Diencephalon (tissue), 2 donors: ENCODE measurements around the genes GRAMD2B, TEX43 and SLC12A2.

DNA sequence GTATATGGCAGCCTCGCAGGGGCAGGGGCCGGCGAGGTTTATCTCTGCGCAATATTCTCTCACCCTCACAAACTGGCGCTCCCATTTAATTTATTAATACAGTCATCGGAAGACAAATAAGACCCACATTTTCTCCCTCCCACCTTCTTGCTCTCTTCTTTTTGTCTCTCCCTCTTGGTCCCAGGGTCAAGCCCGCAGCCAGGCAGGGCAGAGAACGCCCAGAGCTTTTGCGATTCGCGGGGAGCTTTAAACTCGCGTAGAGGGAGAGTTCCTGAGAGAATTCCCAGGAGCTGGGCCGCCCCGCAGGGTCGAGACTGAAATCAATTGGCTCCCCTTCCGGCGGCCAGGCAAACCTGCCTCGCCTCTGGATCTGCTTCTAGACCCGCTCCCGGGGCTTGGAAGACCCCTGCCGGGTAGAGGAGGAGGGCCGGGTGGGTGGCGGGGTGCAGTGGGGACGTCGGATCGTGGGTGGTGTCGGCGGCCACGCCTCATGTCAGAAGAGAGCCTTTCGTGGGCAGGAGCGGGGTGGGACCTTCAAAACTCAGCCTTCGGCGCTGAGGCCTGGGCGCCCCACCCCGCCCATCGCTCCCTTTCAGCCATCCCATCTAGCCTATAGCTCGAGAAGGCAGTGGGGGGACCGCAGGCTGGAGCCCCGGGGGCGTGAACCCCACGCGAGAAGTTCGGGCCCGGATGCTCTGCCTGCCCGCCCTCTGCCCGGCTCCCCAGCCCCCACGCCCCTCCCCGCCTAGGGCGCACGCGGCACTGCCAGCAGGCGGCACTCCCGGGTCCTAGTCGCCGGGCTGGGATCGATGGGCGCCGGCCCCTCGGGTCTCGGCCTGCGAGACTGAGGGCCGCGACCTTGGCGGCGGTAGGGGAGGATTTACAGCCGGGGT is 6.0 kb downstream of the PRDM6 start:
- RAMPAGE, long total RNA: no peak

DNA sequence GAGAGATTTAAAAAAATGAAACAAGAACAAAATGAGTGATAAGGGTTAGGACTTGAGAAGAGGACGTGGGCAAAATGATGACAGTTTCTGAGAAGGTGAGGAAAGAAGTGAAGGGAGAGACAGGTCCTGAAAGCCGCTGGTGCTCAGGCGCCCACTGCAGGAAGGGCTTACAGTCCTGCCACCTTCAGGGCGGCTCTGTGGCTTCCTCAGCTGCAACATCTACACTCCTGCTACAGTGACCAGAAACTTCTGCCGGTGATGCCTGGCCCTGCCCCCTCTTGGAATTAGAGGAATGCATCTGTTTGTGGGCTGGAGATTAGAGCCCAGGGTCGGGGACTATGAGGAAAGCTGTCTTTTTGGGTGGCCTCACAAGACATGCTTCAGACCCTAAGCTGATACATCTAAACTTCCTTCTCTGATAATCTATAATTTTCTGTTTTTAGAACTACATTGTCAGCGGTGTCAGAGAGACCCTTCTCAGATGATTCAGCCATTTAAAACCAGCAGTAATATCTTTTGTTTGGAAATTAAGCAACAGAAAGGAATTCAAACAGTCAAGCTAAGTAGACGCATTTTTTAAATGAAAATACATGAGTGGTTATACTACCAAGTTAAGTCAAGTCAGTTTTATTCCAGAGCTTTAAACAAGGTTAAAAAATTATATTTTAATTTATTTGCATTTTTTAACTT is 30.4 kb downstream of the PRDM6 start:
- RAMPAGE, long total RNA: no peak

- RAMPAGE, long total RNA: no peak
These were observed 58.9 kb downstream of the CEP120 start for GRCh38 chr5:123364372-123364730.

GRCh38 chr5:124677478-124677742 is 69.0 kb downstream of the ZNF608 start:
- RAMPAGE, long total RNA: no peak

DNA sequence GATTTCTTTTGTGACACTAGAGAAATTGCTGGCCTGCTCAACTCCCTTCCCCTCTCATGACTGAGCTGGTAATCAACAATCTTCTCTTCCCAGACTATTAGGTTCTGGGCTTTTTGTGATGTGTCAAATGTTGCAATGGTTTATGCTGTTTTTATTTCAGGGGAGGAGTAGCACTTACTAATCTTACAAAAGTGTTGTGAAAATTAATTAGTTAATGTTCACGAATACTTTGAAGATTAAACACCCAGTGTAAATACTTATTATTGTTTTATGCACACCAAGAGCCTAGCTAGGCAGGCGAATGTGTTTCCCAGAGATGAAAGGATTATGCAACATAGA is 280.5 kb upstream of the ZNF608 start:
- RAMPAGE, long total RNA: no peak

DNA sequence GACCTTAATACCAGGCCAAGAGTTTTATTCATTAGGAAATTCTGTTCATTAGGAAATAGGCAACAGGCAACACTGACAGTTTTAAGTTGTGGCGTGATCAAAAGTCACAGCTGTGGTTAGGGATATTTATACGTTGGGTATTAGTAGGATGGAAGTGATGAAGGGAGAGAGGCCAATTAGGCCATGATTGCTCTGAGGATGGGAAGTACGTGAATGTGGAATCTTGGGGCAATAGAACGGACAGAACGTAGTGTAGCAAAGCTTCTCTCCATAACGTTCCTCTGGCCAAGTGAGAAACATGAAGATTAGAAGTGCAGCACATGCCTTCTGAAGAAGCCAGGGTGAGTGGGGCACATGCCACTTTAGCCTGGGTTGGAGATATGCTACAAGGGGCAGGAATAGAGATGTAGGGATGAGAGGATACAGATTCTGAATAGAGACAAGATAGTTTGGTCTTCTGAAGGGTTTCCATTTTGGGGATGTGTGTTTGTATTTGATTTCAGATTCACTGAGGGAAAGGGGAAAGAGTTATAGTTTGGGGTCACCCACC is 290.2 kb upstream of the ZNF608 start:
- RAMPAGE, long total RNA: no peak

GRCh38 chr5:125257616-125258009 is 511.2 kb upstream of the ZNF608 start:
- RAMPAGE, long total RNA: no peak

- RAMPAGE, long total RNA: no peak
These were observed 58.8 kb upstream of the GRAMD2B start for GRCh38 chr5:126364445-126364821.

DNA sequence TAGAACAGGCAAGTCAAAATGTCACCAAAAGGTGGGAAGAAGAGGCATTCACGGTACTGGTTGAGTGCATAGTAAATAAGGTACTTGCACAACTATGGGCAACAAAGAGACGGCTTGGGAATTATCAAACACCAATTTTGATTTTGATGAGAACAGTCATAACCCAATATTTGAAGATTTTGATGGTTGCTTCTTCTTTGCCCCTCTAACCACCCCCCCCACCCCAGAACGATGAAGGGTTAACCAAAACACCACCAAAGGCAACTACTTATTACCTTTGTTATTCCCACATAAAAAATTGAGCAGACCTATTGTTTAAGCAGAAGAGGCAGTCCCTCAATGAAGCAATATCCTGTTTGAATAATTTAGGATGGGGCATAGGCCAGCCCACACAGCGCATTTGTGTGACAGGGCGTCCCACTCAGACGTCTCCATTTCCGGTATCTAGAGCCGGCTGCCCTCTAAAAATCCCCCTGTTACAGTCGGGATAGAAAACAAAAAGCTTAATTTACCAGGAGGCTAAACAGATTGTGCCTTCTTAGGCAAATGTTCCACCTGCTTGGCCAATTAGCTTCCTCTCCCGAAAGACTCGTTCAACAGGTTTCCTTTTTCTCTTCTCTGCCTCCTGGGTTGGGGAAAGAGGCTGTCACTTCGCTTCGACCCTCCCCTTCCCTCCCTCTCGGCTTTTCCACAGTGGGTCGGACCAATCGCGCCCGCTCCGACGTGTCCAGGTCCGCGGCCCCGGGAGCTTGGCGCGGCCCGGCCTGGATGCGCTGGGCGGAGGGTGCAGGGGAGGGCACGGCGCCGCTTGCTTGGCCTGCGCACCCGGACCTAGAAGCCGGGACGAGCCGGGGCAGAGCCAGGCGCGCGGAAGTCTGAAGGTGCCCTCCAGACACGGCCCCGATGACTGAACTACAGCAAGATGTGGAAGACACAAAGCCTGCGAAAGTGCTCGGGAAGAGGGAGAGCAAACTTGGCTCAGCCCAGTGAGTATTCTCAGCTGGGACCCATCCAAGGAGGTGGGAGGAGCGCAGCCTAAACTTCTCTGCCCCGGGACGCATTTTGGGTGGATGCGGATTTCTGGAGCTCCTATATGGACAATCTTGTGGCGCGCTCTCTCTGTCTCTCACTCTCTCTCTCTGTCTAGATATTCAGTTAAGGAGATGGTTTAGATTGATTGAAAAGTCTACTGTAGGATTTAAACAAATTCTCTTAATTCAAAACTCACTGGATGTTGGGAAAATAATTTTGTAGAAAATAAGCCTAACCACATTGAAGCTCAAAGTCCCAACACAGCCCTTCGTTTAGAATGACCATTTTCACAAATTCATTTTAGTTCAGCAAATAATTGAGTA is at the start of gene GRAMD2B:
GRAMD2B (plus strand) TSS at position 706 of the 1,355 bp plus-strand sequence.
- RAMPAGE, long total RNA: no peak

GRCh38 chr5:126424452-126425296 is 1.5 kb downstream of the GRAMD2B start:
- RAMPAGE, long total RNA: no peak

GRCh38 chr5:126431386-126431794 is 8.2 kb downstream of the GRAMD2B start:
- RAMPAGE, long total RNA: no peak

GRCh38 chr5:126437946-126438914 is 15.0 kb downstream of the GRAMD2B start:
- RAMPAGE, long total RNA: no peak

DNA sequence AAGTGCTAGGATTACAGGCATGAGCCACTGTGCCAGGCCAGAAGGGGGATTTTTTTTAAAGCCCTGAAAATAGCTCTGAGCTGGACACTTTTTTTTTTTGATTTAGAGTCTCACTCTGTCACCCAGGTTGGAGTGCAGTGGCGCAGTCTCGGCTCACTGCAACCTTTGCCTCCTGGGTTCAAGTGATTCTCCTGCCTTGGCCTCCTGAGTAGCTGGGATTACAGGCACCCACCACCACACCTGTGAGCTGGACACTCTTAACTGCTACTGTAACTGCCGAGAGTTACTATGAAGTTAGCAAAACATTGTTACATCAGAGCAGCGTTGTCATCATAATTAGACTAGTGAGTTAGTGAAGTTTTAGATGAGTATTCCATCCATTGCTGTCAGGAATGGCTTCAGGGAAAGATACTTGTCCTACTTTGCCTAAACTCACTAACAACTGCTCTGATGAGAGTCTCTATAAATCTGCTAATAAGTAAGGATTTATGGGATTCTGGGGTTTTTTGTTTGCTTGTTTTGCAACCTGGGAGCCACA is at the start of gene TEX43:
TEX43 (plus strand) TSS at position 363 of the 538 bp plus-strand sequence.
- RAMPAGE, long total RNA: no peak

- RAMPAGE, long total RNA: no peak
These were observed 68.5 kb downstream of the MARCHF3 start for GRCh38 chr5:126961665-126962351.

DNA sequence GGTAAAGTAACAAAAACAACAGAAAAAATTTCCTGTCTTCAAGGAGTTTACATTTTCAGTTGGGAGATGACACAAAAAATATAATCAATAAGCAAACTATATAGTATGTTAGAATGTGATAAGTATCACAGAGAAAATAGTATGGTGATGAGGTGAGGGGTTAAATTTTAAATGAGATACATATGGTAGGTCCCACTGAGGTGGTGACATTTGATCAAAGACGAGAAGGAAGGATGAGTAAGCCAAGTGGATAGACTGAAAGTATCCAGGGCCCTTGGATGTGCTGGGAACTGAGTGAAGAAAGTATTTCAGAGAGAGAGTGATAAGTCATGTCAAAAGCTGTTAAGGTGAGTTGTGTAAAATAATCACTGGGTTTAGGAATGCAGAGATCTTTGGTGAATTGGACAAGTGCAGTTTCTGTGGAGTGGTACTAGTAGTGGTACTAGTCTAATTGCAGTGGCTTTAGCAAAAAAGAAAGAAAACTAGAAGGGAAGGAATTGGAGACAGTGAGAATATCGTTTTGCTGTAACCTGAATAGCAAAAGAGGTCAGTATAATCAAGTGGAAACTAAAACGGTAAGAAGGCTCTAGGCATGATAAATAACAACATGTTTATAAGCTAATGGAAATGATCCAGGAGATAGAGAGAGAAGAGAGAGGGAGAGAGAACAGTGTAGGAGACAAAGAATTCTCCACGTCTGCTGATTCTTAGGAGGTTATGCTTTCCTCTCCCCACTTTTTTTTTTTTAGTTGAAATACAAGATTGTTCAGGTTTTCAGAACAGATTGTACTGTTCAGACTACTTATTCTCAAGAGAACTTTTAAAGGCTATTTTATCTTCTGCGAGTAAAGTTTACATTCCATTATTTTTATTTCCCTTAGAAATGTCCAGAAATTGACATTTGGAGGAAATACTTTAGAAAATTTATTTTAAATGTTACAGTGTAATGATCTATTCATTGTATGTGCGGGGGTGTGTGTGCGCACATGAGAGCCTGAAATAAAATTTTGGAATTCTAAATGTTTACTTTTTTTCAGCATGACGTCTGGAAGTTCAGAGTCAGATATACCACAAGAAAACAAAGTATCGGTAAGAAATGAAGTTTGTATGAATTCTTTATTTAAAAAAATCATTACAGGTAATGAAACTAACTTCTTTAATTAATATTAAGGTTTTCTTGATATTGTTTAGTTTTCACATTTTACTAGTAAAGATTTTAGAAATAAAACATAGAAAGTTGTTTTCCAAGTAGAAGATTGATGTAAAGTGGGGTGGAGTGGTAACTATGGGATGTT is 3.9 kb downstream of the CCDC192 start:
- RAMPAGE, long total RNA: no peak

GRCh38 chr5:127844543-127845046 is 141.4 kb downstream of the CCDC192 start:
- RAMPAGE, long total RNA: no peak

- RAMPAGE, long total RNA: no peak
These were observed 189.7 kb downstream of the CCDC192 start for GRCh38 chr5:127892854-127893360.

DNA sequence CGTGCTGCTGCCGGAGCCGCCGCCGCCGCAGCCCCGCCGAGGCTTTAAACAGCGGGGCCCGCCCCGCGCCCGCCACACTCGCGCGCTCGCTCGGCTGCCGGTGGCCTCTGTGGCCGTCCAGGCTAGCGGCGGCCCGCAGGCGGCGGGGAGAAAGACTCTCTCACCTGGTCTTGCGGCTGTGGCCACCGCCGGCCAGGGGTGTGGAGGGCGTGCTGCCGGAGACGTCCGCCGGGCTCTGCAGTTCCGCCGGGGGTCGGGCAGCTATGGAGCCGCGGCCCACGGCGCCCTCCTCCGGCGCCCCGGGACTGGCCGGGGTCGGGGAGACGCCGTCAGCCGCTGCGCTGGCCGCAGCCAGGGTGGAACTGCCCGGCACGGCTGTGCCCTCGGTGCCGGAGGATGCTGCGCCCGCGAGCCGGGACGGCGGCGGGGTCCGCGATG is at the start of gene SLC12A2:
SLC12A2 (plus strand) TSS at position 75 of the 438 bp plus-strand sequence.
- RAMPAGE, long total RNA: no peak

GRCh38 chr5:128118639-128118982 is 35.0 kb downstream of the SLC12A2 start:
- RAMPAGE, long total RNA: no peak

- RAMPAGE, long total RNA: no peak
These were observed 90.8 kb downstream of the SLC12A2 start for GRCh38 chr5:128174255-128174969.